SK-MEL-5 (cell line): ENCODE results near the genes CHST9, DSG1 and DSG3.

RAMPAGE:
- cytosol, long total RNA = no peak
- long total RNA = no peak
- nucleus, long total RNA = no peak
Observed at GRCh38 chr18:26460549-26461140, 87.7 kb downstream of the KCTD1 start.

RAMPAGE:
- cytosol, long total RNA = no peak
- long total RNA = no peak
- nucleus, long total RNA = no peak
Observed at GRCh38 chr18:26501072-26501522, 47.3 kb downstream of the KCTD1 start.

GRCh38 chr18:26550039-26550346 is 1.6 kb upstream of the KCTD1 start:
RAMPAGE:
- cytosol, long total RNA = no peak
- long total RNA = no peak
- nucleus, long total RNA = no peak

DNA sequence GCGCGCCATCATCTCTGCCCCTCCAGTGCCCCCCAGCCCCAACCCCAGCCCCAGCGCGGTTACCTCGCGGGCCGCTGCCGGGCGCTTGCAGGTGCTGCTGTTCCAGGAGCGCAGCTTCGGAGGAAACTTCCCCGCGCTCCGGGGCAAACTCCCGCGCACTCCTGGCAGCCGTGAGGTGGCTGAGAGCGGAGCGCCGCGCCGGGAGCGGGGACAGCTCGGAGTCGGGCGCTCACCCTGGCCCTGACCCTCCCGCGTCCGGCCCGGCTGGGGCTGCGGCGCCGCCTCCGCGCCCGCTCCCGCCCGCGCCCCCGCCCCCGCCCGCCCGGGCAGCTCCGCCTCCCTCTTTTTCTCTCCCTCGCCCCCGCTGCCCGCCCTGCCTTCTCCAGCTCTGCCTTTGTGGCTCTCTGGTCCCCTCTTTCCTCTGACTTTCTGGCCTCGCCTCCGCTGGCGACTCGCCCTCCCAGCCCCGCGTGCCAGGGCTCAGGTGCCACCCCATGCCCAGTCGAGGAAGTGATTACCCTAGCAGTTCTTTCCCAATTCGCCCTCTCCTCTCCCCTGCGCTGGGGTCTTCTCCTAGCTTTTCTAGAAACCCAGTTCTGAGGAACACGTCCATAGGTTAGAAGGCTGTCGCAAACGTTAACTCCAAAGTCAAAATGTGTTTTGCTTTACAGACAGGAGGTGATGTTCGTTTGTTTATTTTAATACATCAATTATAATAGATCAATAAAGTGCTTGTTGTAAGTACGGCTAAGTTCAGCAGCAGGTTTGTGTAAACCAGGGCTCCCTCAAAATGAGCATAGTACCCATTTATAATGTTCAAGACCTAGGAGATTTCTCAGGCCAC is at the start of gene CHST9:
TSS of gene CHST9 (minus strand) at position 236 of the 844 bp plus-strand sequence.
RAMPAGE:
- cytosol, long total RNA = no peak
- long total RNA = no peak
- nucleus, long total RNA = no peak

DNA sequence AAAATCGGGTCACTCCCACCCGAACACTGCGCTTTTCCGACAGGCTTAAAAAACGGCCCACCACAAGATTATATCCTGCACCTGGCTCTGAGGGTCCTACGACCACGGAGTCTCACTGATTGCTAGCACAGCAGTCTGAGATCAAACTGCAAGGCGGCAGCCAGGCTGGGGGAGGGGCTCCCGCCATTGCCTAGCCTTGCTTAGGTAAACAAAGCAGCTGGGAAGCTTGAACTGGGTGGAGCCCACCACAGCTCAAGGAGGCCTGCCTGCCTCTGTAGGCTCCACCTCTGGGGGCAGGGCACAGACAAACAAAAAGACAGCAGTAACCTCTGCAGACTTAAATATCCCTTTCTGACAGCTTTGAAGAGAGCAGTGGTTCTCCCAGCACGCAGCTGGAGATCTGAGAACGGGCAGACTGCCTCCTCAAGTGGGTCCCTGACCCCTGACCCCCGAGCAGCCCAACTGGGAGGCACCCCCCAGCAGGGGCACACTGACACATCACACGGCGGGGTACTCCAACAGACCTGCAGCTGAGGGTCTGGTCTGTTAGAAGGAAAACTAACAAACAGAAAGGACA is 325.3 kb upstream of the CHST9 start:
RAMPAGE:
- cytosol, long total RNA = no peak
- long total RNA = no peak
- nucleus, long total RNA = no peak

RAMPAGE:
- cytosol, long total RNA = no peak
- long total RNA = no peak
- nucleus, long total RNA = no peak
Observed at GRCh38 chr18:27841929-27842243, 335.0 kb downstream of the CDH2 start.

RAMPAGE:
- cytosol, long total RNA = no peak
- long total RNA = no peak
- nucleus, long total RNA = no peak
Observed at GRCh38 chr18:28174922-28175982, 1.7 kb downstream of the CDH2 start.

RAMPAGE:
- cytosol, long total RNA = no peak
- long total RNA = no peak
- nucleus, long total RNA = no peak
Observed at GRCh38 chr18:28178676-28179326, 1.9 kb upstream of the CDH2 start.

RAMPAGE:
- cytosol, long total RNA = no peak
- long total RNA = no peak
- nucleus, long total RNA = no peak
Observed at GRCh38 chr18:28240299-28241167, 63.6 kb upstream of the CDH2 start.

GRCh38 chr18:31204951-31205226 is 42.2 kb upstream of the DSC1 start:
RAMPAGE:
- cytosol, long total RNA = no peak
- long total RNA = no peak
- nucleus, long total RNA = no peak

DNA sequence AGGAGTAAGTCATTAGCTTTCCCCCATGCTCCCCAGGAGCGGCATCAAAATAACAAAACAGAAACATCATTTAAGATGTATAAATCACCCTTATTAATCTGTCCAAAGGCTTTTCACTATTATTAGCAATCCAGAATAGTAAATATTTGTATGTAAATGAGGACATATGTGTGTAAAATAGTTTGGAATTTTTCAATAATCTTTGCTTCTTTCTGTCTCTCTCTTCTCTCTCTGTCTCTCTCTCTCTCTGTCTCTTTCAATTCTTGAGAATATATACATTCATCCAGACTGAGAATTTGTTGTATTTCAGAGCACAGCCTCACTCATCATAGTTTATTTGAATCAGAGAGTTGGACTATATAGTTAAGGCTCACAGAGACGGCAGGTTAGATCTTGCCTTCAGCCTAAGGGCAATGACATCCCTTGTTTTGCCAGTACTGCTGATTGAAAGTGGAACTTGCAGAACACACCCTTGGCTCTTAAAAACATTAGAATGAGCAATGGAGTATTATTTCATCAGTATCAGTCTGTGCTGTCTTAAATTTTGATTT is 62.2 kb upstream of the DSG1 start:
RAMPAGE:
- cytosol, long total RNA = no peak
- long total RNA = no peak
- nucleus, long total RNA = no peak

DNA sequence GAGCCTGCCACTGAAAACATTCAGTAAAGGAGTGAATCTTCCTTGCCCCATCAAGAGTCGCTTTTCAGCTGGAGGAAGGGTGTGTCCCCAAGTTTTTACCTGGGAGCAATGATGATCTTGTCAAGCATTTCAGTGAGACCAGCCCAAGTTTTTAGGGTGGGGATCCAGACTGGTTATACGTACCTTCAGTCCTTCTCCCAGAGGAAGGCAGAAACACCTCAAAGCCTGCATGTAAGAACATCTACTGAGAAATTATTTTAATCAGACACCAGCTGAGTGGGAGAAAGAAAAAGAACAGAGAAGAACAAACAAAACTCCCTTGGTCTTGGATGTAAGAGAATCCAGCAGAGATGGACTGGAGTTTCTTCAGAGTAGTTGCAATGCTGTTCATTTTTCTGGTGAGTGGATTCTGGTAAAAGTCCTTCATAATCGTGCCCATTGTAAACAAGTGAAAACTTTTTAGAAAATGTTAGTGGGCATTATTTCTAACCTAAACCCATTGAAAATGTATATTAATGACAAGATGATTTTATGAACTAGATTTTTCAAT is at the start of gene DSG1:
TSS of gene DSG1 (plus strand) at position 210 of the 550 bp plus-strand sequence.
RAMPAGE:
- cytosol, long total RNA = no peak
- long total RNA = no peak
- nucleus, long total RNA = no peak

RAMPAGE:
- cytosol, long total RNA = no peak
- long total RNA = no peak
- nucleus, long total RNA = no peak
Observed at GRCh38 chr18:31397140-31397731, 20.7 kb downstream of the DSG4 start.

GRCh38 chr18:31401450-31401811 is 24.9 kb downstream of the DSG4 start:
RAMPAGE:
- cytosol, long total RNA = no peak
- long total RNA = no peak
- nucleus, long total RNA = no peak

RAMPAGE:
- cytosol, long total RNA = no peak
- long total RNA = no peak
- nucleus, long total RNA = no peak
Observed at GRCh38 chr18:31447382-31448117, at the start of gene DSG3. Gene DSG3 (plus strand): TSS chr18:31447741.

GRCh38 chr18:31497385-31497783 is 593 bp upstream of the DSG2 start:
RAMPAGE:
- cytosol, long total RNA = no peak
- long total RNA = no peak
- nucleus, long total RNA = no peak

RAMPAGE:
- cytosol, long total RNA = no peak
- long total RNA = no peak
- nucleus, long total RNA = no peak
Observed at GRCh38 chr18:31499253-31499672, 1.3 kb downstream of the DSG2 start.

DNA sequence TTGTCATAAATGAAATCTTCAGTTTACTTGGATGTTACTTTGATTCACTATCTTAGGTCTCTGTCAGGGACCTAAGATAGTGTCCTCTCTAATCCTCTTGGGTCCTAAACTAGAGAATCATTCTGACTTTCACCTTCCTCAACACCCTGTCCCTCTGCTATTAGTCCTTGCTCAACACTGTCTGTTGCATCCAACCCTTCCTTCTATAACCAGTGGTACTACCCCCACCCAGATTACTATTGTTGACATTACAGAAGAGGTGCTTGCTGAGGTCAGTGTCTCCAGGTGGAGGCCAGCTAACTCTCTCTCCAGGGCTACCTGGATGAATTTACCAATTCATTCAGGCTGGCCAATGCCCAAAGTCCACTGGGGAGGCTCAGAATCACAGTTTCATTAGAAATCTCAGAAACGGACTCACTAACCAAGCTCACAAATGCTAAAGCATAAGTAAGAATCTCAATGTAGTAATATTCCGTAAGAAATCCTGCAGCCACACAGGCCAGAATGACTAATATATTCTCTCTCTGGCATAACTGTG is 10.2 kb upstream of the TTR start:
RAMPAGE:
- cytosol, long total RNA = no peak
- long total RNA = no peak
- nucleus, long total RNA = no peak

DNA sequence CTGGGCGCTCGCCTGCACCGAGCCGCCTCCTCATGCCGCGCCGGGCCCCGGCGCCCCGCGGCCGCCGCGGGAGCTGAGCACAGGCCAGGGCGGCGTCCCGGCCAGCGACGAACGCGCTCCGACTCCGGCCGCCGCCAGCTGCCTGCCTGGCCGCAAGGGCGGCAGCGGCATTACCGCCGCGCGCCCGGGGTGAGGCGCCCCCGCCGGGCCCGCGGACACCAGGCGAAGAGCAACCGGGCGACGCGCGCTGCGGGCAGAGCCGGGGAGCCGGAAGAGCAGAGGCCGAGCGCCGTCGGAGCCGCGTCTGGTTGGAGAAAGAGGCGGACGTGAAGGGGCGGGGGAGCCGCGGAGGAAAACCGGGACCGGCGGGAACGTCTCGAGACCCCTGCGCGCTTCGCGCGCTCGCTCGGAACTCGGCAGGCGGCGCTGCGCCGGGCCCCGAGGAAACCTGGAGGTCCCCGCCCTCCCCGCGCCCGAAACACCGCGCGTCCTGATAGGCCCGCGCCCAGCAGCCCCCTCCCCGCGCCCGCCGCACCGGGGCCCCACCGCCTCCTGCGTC is 752 bp upstream of the B4GALT6 start:
RAMPAGE:
- cytosol, long total RNA = no peak
- long total RNA = no peak
- nucleus, long total RNA = no peak

GRCh38 chr18:31834827-31836179 is 74.6 kb upstream of the SLC25A52 start:
RAMPAGE:
- cytosol, long total RNA = no peak
- long total RNA = no peak
- nucleus, long total RNA = no peak